ENCODE measurements around a stretch of chr5.

DNA sequence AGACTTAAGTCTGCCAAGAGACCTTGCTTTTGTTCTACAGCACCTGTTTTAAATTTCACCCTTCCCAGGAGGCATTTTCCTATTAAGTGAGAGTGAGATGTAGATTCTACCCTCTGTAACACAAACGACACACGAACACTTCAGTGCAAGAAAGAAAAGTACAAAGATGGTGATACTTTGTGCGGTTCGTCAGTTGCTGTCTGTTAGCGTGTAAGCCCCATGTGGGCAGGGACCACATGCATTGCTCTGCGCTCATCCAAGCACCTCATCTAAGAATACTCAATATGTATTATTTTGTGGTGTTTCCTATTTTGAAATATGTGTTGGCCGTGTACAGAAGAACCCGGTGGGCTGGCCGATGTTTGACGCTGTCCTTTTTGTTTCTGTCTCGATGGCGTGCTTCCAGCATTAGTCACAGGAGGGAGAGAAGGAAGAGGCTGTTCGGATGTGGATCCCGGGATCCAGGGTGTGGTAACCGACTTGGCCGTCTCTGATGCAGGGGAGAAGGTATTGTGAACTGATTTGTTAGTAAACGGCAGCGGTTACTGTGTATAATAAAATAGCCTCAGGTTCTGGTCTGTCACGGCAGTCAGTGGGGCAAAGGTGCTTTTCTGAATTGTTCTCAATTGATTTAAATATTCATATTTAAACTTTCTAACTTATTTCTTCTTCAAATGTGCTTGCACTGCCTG is 274.9 kb downstream of the ARHGEF28 start:
- PRO-cap, 2 experiments, result peak in 1 of 2 experiments; most common plus-strand start position 408 of the sequence (in 1)

DNA sequence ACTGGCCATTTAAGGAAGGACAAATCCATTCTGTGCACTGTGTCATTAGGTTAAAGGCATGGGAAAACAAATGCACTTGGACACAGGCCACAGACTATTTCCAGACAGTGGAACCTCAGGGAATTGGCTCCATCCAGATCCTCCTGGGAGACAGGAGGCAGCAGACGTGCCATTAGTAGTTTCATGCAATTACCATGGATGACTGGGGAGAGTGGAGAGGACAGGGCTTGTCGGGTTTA is 454.9 kb downstream of the ENC1 start:
- PRO-cap, 2 experiments, result no peak in any of the 2 experiments

DNA sequence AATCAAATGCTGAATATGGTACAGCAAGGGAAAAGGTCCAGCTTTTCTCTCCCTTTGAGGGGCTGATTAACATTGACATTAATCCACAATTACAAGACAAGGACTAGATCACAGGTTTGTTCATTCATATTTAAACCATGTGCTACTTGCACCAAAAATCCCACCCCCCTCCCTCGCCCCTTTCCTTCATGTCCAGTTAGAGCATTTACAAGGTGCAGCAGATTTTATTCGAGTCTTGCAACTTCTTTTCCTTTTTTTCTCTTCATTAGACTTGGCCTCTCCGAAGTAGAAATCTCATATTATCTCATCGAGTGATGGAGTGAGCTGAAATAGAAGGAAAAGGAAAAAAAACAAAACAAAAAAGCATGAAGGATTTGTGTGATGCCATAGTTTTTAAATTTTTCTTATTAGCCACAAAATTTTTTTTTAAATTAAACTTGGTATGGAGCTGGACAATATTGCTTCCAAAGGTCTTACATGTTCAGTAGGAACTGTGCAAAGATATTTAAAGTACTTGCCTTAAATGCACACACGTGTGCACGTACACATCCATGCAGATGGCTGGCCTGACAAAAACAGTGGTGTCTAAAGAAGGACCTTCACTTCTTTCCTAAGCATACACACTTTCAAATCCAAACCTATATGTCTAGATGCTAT is 10.7 kb downstream of the ENC1 start:
- PRO-cap, 2 experiments, result no peak in any of the 2 experiments

GRCh38 chr5:74642969-74643652 is 2.6 kb upstream of the ENC1 start:
- PRO-cap, 2 experiments, result no peak in any of the 2 experiments

DNA sequence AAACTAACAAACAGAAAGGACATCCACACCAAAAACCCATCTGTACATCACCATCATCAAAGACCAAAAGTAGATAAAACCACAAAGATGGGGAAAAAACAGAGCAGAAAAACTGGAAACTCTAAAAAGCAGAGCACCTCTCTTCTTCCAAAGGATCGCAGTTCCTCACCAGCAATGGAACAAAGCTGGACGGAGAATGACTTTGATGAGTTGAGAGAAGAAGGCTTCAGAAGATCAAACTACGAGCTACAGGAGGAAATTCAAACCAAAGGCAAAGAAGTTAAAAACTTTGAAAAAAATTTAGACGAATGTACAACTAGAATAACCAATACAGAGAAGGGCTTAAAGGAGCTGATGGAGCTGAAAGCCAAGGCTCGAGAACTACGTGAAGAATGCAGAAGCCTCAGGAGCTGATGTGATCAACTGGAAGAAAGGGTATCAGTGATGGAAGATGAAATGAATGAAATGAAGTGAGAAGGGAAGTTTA is 22.3 kb downstream of the HEXB start:
- PRO-cap, 2 experiments, result no peak in any of the 2 experiments

DNA sequence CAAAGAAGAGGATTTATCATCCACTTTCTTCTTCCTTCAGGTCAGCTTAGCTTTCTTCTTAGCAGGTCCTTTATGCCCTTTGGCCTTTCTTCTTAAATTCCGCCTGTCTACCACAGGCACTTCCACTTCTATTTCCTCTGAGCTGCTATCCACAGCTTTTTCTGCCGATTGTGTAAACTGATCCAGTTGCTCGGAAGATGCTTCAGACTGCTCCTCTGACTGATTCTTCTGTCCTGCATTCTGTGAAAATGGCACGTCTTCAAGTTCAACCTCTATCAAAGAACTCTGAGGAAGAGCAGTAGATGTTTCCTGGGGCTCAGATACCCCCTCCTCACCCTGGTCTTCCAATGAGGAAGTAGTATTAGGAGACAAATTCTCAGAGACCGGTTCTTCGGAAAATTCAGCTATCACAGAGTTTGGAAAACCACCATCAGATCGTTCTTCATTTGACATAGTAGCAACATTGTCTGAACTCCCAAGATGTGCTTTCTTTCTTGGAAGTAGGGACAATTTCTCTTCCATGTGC is 14.4 kb downstream of the NSA2 start:
- PRO-cap, 2 experiments, result no peak in any of the 2 experiments

DNA sequence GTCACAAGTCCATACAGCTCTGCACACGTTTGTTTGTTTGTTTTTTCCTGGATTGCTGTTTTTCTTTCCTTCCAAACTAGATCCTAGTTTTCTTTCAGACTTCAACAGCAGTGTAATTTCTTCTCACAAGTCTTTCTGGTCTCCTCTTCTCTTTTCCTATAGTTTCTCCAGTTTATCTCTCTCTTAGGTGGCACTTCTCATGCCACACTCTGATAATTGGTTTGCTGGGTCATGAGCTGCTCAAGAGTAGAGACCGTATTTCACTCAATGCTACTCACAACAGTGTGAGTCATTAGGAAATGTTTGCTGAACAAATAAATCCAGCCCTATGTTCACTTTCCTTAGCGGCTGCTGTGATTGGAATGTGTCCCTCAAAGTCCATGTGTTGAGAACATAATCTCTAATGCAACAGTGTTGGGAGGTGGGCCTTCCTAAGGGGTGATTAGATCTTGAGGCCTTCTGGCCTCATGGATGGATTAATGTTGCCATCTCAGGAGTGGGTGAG is 50.5 kb upstream of the FAM169A start:
- PRO-cap, 2 experiments, result no peak in any of the 2 experiments

- PRO-cap, 2 experiments, result no peak in any of the 2 experiments
These were observed 18.0 kb downstream of the GCNT4 start for GRCh38 chr5:75034319-75034742.

- PRO-cap, 2 experiments, result no peak in any of the 2 experiments
These were observed 1.2 kb downstream of the GCNT4 start for GRCh38 chr5:75050730-75052017.

GRCh38 chr5:75336044-75337099 is 648 bp upstream of the HMGCR start:
- PRO-cap, 2 experiments, result peak in 2 of 2 experiments; most common plus-strand start chr5:75336529 (in 1); most common minus-strand start chr5:75336896 (in 2)

GRCh38 chr5:75348011-75348448 is 11.0 kb downstream of the HMGCR start:
- PRO-cap, 2 experiments, result no peak in any of the 2 experiments

- PRO-cap, 2 experiments, result no peak in any of the 2 experiments
These were observed 18.1 kb downstream of the HMGCR start for GRCh38 chr5:75354864-75355748.

DNA sequence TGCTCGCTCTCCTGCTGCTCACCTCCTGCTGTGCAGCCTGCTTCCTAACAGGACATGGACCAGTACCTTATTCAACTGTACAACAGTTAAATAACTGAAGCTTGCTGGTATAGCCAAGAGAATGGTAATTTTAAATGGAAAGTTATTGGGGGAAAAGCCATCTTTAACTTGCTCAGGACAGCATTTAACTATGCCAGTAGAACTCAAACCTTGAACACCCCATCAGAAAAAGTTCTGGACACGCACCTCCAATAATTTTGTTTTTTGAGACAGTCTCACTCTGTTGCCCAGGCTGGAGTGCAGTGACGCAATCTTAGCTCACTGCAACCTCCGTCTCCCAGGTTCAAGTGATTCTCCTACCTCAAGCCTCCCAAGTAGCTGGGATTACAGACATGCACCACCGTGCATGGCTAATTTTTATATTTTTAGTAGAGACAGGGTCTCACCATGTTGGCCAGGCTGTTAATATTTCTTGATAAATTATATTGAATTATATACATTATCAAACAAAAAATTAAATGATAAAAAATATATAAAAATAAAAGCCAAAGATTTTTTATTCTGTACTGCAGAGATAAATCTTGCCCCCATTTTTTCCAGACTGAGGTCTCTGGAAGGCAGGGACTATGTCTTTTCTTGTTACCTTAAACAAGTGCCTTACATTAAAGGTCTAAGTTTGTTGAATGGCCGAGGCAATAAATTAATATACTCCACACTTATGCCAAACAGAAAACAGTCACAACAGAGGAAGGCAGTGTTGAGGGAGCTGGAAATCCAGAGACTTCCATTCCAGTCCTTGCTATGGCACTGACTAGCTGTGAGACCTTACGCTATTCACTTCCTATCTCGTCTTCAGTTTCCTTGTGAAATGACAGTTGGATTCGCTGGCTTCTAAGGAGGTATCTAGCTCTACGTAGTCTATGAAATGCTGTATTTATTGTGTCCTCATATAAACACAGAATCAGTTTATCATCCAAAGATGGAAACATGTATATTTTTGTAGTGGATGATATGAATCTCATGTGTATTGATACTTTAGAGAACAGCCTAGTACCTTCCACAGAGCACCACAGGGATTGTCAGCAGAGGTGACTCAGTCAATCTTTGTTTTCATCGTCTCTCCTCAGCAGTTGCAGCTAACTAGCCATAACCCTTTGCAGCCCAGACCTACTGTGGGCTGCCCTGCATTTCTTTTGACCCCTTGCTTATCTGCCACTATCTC is 28.2 kb downstream of the HMGCR start:
- PRO-cap, 2 experiments, result no peak in any of the 2 experiments

- PRO-cap, 2 experiments, result no peak in any of the 2 experiments
These were observed 79.7 kb downstream of the HMGCR start for GRCh38 chr5:75416615-75417255.

GRCh38 chr5:75566543-75567345 is 44.5 kb upstream of the ANKDD1B start:
- PRO-cap, 2 experiments, result no peak in any of the 2 experiments

DNA sequence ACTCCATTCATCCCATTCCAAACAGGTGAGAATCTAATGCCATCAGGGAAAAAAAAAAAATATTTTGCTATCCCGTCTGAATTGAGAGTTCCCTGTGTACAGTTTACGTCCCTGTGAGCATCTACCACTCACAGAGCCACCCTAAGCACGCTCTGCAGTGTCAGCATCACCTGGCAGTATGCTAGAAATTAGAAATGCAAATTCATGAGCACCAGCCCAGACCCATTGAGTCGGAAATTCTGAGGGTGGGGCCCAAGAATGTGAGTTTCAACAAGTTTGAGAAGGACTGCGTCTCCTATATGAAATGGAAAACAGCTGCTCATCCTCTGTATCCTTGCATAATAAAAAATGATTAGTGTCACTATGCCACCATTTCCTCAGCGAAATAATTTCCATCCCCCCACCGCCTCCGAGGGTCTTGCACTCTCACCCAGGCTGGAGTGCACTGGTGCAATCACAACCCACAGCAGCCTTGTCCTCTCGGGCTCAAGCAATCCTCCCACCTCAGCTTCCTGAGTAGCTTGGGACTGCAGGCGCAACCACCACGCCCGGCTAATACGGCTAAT is 1.3 kb upstream of the IQGAP2 start:
- PRO-cap, 2 experiments, result no peak in any of the 2 experiments

DNA sequence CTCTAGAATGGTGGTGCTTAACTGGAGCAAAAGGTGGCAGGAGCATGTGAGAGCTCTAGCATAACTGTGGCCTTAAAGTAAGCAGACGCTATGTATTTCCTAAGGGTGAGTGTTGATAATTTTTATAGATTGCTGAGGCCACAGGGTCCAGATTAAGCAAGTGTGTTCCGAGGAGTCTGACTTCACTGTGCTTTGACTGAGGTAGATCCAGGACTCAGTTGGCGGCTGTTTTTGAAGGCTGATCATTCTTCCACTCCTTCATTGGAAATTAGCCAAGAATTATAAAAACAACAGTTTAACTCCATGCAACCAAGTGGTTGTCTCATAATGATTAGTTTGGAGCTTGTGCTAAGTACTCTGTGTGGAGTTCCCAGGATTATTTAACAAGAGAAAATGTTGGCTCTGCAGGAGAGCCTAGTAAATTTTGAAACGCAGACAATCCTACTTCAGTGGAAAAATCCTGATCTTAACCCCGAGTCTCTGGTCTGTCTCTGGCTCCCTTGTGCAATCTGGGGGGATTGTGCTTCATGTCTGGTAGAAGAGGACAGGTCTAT is 19.2 kb downstream of the IQGAP2 start:
- PRO-cap, 2 experiments, result no peak in any of the 2 experiments

DNA sequence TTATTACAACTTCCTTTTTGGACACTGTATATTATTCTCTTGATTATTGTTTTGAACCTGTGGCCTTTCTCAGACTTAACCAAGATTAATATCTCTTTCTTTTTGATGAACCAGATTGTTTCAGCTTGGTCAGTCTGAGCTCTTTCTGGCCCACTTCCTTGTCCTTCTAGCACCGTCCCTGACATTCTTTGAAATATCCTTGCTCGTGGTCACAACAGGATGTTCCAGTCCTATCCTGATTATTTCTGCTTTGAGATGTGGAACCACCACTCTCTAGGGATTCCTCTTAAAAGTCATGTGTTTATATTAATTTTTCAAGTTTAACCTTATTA is 42.7 kb downstream of the F2RL2 start:
- PRO-cap, 2 experiments, result no peak in any of the 2 experiments

GRCh38 chr5:76736232-76736640 is 20.3 kb downstream of the F2R start:
- PRO-cap, 2 experiments, result no peak in any of the 2 experiments

DNA sequence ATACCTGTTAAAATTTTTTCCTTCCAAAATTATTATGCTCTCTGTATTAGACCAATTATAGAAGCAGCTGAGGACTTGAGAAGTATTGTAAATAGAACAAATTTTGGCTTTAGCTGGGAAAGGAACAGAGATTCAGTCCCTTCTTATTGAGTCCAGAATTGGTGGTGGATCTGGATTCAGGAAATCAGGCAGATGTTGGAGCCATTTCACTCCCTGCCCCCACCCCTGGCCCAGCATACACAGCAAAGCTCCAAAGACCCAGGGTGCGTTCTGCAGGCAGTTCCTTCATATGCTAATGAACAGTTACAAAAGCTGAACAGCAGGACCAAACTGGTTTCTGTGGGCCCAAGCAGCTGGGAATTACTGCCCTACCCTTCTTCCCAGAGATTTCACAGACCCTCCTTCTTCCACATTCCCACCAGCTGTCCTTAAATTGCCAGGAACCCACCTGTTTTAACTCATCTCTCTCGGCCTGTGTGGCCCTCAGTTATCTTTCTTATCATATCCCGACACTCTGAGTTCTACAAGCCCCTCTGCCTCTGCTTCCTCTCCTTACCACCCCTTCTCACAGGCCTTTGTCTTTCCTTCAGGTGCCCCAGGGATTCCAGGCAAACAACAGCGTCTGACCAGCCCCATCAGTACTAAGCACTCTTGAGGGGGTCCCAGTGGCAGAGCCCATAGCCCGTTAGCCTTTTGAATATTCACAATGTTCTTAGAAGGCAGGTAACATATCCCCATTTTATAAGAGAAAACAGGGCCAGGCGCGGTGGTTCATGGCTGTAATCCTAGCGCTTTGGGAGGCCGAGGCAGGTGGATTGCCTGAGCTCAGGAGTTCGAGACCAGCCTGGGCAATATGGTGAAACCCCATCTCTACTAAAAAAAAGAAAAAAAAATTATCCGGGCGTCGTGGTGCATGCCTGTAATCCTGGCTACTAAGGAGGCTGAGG is 10.6 kb upstream of the F2RL1 start:
- PRO-cap, 2 experiments, result no peak in any of the 2 experiments